Right atrium auricular region (tissue), 2 donors: ENCODE measurements around a stretch of chr15.

DNA sequence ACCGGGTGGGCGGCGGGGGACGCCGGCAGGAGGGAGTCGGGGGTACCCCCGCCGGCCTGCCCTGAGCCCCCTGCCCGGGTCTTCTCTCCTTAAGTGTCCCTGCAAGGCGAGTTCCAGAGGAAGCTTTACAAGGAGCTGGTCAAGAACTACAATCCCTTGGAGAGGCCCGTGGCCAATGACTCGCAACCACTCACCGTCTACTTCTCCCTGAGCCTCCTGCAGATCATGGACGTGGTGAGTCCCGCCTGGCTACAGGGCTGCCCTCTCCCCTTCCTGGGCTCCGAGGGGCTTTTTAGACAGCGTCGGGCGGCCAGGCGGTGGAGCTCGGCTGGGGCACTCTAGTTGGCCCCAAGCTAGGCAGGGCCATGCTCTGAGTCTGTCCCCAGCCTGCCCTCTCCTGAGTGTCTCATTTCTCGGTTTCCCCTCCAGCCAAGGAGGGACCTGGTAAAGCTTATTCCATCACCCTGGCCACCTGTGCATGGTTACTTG lies 533 bp downstream of the CHRNA7 start:
- PRO-cap, result no peak
- RAMPAGE, long total RNA, 2 experiments, result no peak in any of the 2 experiments

- PRO-cap, result no peak
- RAMPAGE, long total RNA, 2 experiments, result no peak in any of the 2 experiments
Measured at GRCh38 chr15:32671973-32672397, 30.5 kb downstream of the SCG5 start.

DNA sequence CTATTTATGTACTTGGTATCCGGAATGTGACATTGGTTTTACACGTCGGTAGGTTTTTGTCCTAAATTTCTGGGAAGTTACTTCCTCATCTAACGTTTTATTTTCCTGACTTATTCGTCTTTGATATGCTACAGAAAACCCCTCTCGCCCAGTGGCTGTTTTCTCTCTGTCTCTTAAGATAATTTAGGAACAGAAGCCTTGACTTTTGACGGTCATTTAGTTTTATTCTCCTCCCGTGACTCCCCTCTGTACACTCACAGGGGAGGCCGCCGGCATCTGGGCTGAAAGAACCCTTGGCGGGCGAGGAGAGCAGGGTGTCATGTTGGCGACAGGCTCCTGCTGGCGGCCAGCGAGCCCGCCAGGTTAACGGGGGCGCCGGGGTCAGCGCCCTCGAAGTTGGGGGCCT lies 738 bp upstream of the GREM1 start:
- PRO-cap, result no peak
- RAMPAGE, long total RNA, 2 experiments, result no peak in any of the 2 experiments

GRCh38 chr15:32731699-32732627 lies 14.2 kb downstream of the GREM1 start:
- PRO-cap, result no peak
- RAMPAGE, long total RNA, 2 experiments, result no peak in any of the 2 experiments

- PRO-cap, result no peak
- RAMPAGE, long total RNA, 2 experiments, result no peak in any of the 2 experiments
Measured at GRCh38 chr15:33067256-33068548, 126.8 kb downstream of the FMN1 start.

DNA sequence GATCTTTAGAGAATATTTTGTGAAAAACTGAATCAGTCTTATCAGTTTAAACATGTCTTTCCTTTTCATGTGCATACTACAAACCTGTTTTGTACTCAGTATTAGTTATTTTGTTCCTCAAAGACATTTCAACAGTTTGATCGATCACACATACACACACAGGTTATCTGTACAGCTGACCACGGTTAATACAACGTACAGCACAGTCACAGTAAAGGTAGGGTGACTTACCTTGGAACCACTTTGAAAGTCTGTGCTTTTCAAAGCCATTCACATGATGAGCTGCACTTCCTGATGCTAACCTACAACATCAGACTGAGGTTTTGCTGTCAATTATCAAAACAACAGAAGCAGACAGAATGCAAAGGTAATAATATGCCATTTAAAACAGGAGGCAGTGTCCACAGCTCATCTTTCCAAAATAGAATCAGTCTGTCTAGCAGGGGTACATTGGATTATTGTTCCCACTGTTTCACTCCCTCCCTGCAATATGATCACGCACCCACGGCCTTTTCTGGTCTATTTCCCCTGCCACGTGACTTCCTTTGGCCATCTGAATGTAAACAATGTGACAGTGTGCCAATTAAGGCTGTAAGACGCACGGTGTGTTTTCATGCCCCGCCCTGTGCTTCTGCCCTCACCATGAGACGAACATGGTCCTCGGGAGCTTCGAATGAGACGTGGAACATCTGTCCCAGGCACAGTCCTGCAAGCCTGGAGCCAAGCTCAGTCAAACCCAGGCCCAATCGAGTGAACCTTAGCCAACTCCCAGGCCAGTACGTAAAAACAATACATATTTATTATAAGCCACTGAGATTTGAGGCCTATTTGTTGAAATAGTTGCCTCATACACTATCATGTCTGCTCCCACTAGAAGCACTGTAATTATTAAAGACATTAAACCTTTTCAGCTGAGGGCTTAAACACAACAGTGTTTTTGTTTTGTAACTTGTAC lies 102.3 kb downstream of the FMN1 start:
- PRO-cap, result no peak
- RAMPAGE, long total RNA, 2 experiments, result no peak in any of the 2 experiments

- PRO-cap, result no peak
- RAMPAGE, long total RNA, 2 experiments, result no peak in any of the 2 experiments
Measured at GRCh38 chr15:34343344-34343742, 228 bp downstream of the NUTM1 start.

- PRO-cap, result no peak
- RAMPAGE, long total RNA, 2 experiments, result no peak in any of the 2 experiments
Measured at GRCh38 chr15:34490272-34490831, 52.7 kb upstream of the GOLGA8A start.

DNA sequence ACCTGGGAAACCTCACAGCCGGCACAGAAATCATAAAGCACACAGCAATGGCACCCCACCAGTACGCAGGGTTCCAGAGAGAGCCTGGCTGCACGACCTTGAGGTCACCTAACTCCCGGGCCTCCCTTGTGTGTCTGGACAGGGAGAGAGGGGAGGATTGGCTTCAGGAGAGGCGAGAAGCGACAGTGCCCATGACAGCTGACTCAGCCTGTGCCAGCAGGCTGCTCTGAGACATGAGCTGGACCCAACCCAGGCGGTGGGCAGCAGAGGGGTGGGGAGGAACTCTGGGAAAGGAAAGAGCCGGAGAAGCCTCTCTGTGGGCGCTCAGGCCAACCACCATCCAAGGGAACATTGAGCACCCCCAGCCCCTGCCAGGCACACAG lies 3.0 kb downstream of the GOLGA8B start:
- PRO-cap, result no peak
- RAMPAGE, long total RNA, 2 experiments, result no peak in any of the 2 experiments

DNA sequence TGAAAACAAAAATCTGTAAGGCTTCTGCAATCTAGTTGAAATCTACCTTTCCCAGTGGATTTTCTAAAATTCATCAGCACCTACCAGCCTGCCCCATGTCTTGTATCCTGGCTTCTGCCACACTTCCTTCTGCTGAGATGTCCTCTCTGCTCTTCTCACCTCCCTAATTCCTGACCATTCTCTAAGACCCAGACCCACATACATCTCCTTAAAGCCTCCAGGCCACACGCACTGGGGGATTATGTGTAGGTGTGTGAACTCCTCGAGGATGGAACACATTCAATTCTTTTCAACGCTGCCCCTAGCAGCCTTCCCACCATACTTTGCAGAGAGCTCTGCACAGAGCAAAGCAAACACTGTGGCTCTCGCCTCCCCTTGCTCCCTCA lies 6.2 kb downstream of the ACTC1 start:
- PRO-cap, result unidirectional peak, minus-strand start at position 180 of the sequence
- RAMPAGE, long total RNA, 2 experiments, result no peak in any of the 2 experiments

GRCh38 chr15:34799175-34799806 lies 3.9 kb upstream of the ACTC1 start:
- PRO-cap, result bidirectional peak, plus-strand start at chr15:34799437, minus-strand start at chr15:34799281
- RAMPAGE, long total RNA, 2 experiments, result no peak in any of the 2 experiments

DNA sequence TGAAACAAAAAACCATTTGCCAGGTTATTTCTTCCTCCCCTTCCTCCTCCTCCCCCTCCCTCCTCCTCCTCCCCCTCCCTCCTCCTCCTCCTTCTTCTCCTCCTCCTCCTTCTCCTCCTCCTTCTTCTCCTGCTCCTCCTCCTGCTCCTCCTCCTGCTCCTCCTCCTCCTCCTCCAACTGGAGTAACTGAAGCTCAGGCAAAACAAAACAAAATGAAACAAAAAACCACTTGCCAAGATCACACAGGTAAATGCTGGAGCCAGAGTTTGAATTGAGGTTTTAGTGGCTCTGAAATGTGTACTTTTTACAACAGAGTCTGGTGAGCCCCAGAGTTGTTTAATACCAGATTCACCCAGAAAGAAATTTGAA lies 31.3 kb upstream of the ZNF770 start:
- PRO-cap, result no peak
- RAMPAGE, long total RNA, 2 experiments, result no peak in any of the 2 experiments

DNA sequence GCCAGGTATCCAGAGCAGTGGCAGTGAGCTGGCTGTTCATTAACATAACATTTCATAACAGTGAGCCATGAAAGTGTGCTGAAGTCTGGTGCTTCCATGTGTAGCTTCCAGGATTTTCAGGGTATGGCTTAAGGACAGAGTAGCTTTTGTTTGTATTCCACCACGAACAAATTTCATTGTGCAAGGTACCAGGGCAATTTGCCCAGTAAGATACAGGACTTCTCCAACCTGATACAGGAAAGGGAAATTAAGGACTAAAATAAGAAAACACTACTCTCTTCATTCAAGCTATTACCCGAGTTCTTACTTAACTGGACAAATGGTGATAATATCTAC lies 124.8 kb upstream of the NANOGP8 start:
- PRO-cap, result no peak
- RAMPAGE, long total RNA, 2 experiments, result no peak in any of the 2 experiments

DNA sequence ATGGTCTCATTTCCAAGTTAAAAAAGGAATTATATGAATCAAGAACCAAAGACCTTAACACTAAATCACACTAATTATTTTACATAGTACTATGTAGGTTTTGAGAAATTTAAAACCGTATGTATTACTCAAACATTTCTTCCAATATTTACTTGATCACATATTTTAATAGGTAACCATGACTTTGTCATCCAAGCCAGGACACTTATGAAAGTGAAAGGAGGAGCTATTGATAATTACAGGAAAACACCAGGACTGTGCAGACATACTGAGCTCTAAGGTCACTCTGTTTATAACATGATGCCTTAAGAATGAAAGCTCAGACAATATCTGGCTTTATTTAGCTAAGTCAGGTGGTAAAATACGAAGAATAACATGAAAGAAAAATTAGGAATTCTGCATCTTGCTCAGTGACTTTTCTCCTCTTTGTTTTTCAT lies 216.0 kb upstream of the NANOGP8 start:
- PRO-cap, result no peak
- RAMPAGE, long total RNA, 2 experiments, result no peak in any of the 2 experiments

GRCh38 chr15:35340772-35341528 lies 205.0 kb downstream of the DPH6 start:
- PRO-cap, result no peak
- RAMPAGE, long total RNA, 2 experiments, result no peak in any of the 2 experiments

- PRO-cap, result no peak
- RAMPAGE, long total RNA, 2 experiments, result no peak in any of the 2 experiments
Measured at GRCh38 chr15:36047186-36047816, 501.3 kb upstream of the DPH6 start.

DNA sequence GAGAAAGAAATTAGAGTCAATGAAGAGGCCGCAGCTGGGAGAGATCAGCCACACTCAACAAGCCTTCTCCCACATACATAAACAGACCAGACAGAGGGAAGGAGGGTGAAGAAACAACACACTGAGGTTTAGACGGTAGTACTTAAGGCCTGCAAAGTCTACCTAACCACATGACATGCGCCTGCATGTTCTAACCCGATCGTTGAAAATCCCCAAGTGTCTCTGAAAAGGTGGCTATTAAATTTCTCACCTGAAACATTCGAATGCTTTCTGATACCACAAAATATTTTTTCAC lies 110.6 kb upstream of the CDIN1 start:
- PRO-cap, result no peak
- RAMPAGE, long total RNA, 2 experiments, result no peak in any of the 2 experiments

DNA sequence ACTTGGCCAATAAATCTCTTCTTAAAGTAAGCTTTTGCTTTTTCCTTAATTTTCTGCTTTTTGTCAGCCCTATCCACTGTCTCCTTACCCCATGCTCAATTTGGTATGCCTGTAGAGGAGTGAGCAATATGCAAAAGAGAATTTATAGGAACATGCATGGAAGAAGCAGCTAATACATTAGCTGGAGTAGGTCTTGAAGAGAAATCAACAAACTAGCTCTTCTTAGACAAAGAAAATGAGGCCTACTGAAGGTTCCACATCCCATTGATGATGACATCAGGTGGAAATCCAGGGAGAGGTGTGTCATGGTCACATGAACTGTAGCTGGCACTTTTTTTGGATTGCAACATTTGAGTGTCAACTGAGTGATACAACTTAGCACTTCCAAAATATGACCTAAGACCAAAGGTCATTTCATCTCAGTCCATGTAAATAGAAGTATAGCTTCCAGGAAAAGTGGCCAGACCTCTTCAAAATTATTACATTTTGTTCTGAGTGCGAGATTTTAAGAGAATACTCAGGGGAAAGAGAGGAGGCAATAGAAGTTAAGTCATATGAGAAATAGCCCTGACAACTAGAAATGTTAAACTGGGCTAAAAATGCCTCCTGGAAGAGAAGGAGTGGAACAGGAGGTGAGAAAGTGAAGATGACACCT lies 117.2 kb upstream of the MEIS2 start:
- PRO-cap, result no peak
- RAMPAGE, long total RNA, 2 experiments, result no peak in any of the 2 experiments

DNA sequence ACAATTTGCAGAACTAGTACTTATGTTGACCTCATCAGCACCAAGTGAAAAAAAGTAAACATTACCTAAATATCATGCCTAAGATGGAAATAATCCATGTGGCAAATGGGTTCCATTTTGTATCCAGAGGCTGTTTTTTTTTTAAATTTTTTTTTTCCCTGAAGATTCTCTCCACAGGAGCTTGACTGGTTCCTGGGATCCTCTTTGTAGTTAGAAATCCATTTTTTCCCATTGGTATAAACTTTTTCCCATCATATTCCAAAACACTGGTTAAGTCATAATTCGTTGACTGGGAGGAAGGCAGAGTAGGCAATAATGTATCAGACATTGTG lies 127.1 kb upstream of the TMCO5A start:
- PRO-cap, result no peak
- RAMPAGE, long total RNA, 2 experiments, result no peak in any of the 2 experiments

GRCh38 chr15:38005872-38006407 lies 71.5 kb downstream of the TMCO5A start:
- PRO-cap, result no peak
- RAMPAGE, long total RNA, 2 experiments, result no peak in any of the 2 experiments